Islet of Langerhans (tissue), 1 donor: ENCODE measurements around a stretch of chr1.

DNA sequence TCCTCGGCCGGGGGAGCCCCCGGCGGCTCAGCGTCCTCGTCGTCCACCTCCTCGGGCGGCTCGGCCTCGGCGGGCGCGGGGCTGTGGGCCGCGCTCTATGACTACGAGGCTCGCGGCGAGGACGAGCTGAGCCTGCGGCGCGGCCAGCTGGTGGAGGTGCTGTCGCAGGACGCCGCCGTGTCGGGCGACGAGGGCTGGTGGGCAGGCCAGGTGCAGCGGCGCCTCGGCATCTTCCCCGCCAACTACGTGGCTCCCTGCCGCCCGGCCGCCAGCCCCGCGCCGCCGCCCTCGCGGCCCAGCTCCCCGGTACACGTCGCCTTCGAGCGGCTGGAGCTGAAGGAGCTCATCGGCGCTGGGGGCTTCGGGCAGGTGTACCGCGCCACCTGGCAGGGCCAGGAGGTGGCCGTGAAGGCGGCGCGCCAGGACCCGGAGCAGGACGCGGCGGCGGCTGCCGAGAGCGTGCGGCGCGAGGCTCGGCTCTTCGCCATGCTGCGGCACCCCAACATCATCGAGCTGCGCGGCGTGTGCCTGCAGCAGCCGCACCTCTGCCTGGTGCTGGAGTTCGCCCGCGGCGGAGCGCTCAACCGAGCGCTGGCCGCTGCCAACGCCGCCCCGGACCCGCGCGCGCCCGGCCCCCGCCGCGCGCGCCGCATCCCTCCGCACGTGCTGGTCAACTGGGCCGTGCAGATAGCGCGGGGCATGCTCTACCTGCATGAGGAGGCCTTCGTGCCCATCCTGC lies 716 bp downstream of the MAP3K21 start:
- RRBS: 3% methylated on average over 9 of the region's 105 CpGs

- RRBS: no CpG with 5 or more reads among the region's 9 CpGs
These were observed 54.9 kb downstream of the MAP3K21 start for GRCh38 chr1:233382289-233382984.

- RRBS: no CpG with 5 or more reads among the region's 11 CpGs
These were observed 68.3 kb downstream of the MAP3K21 start for GRCh38 chr1:233395874-233396188.

- RRBS: no CpG with 5 or more reads among the region's 6 CpGs
These were observed 58.1 kb upstream of the COA6 start for GRCh38 chr1:234315120-234315649.

- RRBS: no CpG with 5 or more reads among the region's 9 CpGs
These were observed 20.8 kb upstream of the TARBP1 start for GRCh38 chr1:234499692-234500175.

GRCh38 chr1:234503497-234504137 lies 24.6 kb upstream of the TARBP1 start:
- RRBS: no CpG with 5 or more reads among the region's 3 CpGs

- RRBS: 97% methylated on average over 5 of the region's 17 CpGs
These were observed 20.5 kb downstream of the IRF2BP2 start for GRCh38 chr1:234589107-234590269.

DNA sequence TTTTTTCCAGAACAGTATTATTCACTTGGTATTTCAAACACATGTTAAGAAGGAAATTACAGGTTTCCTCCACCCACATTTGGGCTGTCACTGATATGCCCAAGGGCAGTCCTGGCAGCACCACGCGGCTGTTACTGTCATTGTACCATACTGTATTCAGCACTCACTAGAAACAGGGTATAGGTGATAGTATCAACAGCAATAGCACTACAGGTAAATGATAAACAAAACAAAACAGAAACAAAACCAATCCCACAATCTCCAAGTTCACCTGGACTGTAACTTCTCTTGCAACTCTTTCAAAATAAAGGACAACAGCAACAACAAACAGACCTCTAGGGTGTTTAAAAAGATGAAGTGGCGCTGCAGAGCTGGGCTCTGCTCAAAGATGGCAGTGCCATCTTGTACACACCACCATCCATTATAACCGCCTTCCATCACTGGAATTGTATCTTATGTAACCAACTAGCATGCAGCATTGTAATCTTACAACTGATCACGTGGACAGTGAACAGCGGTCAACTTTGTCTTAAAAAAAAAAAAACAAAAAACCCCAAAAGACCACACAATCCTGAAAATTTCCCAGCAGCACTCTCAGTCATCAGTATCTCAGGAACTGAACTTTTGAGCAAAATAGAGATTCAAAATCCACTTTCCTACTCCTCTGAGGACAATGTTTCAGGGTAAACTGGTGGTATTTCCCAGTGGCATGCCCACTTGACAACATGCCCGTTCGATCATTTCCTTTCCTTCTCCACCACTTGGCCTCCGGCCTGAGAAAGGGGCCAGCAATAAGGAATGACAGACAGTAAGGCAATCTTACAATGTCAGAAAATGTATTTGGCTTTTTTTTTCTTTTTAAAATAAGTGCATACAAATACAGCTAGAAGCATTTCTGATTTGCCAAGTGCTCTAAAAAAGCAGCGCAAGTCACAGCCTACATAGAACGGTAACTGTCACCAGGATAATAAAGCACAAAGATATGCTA lies 3.8 kb downstream of the IRF2BP2 start:
- RRBS: no CpG with 5 or more reads among the region's 11 CpGs

DNA sequence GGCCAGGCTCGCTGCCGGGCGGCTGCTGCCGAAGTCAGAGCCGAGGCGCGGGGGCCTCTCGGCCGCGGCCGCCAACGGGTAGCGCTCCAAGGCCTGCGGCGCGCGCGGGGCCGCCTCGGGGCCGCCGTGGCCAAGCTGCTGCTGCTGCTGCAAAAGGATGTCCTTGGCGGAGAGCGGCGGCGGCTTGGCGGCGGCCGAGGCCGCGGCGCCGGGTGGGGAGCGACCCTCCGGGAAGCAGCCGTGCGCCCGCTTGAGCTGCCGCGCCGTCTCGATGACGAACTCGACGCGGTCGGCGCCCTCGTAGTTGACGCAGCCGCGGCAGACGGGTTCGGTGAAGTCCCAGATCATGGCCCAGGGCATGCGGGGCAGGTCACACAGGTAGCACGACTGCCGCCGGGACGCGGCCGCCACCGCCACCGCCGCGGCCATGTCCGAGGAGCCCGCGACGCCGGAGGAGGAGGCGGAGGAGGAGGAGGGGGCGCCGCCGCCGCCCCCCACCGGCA lies 861 bp downstream of the IRF2BP2 start:
- RRBS: 3% methylated on average over 19 of the region's 76 CpGs

DNA sequence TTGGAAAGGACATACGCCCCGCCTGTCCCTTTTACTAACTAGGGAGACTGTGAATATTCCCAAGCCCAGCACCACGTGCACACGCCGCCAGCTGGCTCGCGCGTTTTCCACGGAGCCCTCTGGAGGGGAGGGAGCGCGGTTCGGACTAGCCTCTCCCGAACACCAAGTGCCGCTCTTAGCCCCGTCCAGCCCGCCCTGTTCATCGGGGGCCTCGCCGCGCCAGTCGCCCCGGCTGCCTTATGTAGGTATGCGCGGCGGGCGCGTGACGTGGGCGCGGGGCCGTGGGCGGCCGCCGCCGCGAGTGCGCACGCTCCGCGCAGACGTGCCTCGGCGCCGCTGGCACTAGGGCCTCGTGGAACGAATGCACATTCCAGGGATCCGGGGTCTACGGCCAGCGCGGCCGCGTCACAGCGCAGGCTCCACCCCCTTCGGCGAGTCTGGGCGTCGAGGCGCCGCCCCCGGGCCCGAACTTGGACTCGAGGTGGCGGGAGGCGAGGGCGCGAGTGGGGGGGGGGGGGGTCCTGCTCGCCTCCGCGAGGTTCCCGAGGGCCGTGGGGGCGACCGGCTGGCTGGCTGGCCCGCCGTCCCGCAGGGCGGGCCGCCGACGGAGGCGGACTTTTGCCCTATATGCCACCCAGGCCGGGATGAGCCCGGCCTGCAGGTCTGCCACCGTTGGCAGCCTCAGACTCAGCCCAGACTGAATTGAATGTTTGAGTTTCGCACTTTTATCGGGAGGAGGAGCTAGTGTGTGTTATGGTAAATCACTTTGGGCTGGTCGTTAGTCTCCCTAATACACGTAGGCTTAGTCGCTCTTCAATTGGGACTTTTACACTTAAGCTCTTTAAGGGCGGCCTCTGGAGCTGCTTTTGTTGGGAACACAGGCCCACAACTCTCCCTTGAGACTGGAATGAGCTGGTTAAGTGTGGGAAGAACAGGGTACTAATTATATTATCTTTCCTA lies 968 bp upstream of the IRF2BP2 start:
- RRBS: 1% methylated on average over 21 of the region's 90 CpGs

- RRBS: no CpG with 5 or more reads among the region's 3 CpGs
These were observed 10.3 kb upstream of the IRF2BP2 start for GRCh38 chr1:234620301-234620593.

DNA sequence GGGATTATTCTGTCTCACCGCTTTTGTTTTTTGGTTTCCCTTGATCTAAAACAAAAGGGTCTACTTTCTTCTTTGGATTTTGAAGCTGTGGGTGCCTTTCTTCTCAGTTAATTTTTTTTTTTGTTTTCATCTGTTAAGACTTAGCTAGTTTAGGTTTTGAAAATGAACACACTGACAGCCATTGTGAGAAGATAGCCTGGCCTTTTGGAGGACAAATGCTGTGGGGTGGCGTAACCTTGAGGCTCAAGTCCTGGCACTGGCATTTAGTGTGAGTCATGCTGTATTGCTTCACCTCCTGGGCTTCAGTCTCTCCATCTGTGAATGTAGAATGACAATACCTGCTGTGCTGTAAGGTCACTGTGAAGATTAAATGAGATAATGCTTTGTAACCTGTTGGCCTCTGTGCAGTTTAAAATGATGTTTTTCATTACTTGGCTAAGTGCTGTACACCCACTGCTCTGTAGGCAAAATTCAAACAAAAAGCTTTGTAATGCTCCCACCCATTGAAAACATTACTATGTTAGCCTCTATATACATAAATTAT lies 74.2 kb upstream of the IRF2BP2 start:
- RRBS: no CpG with 5 or more reads among the region's 2 CpGs

DNA sequence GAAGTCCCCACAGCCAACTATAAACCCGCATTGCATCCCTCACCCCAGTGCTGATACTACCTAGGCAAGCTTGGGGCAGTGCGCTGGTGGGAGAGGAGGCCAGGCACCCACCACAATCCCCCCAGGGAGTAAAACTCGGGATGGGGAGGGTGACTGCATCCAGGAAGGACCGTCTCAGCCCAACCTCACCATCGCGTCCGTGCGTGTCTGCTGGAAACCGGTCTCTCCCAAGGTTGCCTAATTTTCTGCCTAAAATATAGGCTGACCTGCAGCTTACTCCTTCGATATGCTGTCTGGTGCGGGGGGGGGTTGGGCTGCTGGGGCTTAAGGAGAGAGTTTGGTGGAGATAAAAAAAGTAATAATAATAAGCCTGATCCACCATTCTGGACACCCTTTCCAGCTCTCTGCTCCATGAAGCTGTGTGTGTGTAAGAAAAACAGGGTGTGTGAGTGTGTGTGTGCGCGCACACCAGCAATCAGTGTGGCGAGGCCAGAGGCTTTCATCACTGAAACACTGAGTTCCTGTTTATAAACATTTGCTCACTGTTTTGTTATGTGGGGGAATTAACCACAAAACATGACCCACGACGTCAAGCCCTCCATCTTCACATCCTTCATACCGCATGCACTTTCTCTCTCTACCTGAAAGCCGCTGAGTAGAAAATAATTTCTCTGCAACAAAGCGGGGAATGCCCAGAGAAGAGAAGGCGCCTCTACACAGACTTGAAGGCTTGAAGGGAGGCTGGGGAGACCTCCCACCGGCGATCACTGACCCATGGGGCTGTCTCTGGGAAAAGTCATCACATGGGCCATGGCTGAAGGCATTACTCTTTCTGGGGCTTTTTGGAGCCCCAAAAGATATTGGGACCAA lies 148.7 kb upstream of the IRF2BP2 start:
- RRBS: no CpG with 5 or more reads among the region's 22 CpGs

DNA sequence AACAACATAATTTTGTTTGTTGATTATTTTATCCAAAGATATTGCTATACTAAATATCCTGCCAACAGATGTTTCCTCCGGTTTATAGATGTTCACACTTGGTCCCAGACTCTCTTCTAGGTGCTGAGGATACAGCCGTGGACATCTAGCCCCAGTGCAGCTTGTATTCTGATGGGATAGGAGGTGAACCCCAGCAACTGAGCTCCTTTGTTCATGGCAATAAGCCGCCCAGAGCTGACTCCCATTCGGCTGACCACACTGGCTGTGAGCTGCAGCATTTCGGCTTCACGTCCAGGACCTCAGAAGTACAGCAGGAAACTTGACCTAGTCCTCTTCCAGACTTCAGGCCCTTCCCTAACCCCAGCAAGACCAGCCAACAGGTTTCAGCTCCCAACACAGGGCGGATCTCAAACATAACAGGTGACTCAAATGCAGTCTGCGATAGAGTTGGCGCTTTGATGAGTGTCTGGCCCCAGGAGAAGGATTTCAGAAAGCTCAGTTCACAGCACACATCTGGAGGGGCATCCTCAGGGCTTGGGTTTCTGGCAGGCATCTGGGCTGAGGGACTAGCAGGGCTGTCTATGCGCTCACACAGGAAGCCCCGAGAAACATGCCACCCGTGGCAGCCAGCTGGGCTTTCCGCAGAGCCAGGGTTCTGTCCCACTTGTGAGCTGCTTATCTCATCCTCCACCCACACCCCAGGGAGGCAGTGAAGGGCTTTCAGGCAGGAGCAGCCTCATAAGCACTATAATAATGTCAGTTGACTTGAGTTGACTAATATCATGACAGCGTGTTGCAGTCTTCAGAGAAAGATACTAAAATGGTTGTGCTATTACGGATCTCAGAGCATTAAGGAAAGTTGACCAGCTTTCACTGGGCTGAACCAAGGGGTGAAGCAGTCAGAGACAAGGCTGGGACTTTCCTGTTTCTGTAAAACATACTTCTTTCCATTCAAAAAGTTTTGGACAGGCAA lies 232.7 kb upstream of the IRF2BP2 start:
- RRBS: no CpG with 5 or more reads among the region's 15 CpGs

DNA sequence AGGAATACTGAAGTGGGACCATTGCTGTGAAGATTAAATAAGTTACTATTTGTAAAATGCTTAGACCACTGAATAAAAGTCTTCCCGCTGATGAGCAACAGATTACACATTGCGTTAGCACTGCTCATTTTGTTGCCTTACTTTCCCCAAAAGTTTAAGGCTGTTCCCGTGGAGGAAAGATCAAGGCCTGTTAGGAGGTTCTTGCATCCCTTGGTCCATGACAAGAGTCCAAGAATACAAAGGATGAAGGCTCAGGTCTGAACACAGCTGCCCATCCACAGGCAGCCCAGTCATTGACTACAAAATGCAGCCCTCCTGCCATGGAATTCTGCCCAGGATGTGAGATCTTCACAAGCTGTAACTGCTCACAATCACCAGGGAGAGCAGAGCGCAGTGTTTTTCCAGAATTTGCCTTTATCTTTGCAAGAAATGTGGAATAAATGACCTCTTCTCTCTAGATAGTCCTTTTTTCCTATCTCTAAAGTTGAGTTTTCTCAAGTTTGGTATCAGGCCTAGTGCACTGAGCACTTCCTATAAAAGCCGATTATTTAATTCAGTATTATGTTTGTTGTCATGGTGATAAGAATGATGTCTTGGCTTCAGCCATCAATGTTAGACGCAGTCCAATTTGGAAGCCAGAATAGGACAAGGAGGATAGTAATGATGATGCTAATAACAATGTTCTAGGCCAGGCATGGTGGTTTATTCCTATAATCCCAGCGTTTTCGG lies 246.8 kb upstream of the IRF2BP2 start:
- RRBS: no CpG with 5 or more reads among the region's 8 CpGs

- RRBS: no CpG with 5 or more reads among the region's 11 CpGs
These were observed 220.7 kb downstream of the TOMM20 start for GRCh38 chr1:234907745-234908451.

DNA sequence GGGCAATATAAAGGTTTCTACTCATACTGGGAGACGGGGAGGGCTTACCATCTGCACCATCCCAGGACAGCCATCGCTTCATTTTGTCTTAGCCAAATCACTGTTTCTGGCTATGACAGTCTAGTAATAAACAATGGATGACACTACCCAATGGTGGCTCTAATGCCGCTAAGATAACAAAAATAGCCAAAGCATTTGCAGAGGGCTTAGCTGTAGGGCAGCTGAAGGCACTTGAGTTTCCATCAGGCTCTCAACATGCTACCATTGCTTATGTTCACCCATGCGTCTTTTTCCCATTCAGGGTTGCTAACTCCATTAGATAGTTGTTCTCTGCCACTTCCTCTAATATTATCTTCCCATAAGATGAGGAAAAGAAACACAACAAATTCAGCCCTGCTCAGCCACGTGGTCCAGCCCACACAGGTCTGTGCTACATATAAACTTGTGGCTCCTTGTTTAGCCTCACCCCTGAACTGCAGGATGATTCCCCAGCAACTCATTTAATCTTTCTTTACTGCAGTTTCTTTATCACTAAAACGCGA lies 159.6 kb downstream of the TOMM20 start:
- RRBS: no CpG with 5 or more reads among the region's 7 CpGs

DNA sequence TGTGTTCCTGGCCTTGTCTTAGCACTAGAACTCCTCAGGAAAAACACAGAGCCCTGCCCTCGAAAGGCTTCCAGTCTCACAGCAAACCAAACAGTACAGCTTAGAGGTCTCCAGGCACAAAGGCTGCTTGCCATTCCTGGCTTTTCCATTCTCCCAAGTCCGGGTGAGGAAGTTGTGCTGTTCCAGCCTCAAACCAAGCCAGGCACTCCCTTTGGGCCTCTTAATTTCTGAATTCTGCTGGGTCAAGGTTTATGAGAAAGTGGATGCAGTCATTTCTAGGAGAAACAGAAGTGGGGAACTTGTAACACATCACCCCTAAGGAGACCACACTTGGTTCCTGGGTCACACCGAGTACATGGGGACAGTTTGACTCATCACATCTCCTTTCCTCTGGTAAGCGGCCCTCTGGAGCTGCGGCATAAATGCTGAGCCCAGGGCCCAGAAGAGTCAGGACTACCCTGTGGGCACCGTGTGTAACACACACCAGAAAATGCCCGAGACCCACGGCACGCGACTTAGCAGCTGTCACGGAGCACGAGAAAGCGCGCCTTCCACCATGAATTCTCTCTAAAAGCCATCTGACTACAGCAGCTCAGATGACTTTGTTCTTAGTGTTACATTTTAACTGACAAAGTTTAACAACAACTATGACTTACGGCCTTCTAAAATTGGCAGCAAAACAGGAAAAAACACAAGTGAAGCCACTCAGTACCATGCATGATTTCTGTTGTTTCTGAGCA lies 51.1 kb downstream of the TOMM20 start:
- RRBS: no CpG with 5 or more reads among the region's 15 CpGs

DNA sequence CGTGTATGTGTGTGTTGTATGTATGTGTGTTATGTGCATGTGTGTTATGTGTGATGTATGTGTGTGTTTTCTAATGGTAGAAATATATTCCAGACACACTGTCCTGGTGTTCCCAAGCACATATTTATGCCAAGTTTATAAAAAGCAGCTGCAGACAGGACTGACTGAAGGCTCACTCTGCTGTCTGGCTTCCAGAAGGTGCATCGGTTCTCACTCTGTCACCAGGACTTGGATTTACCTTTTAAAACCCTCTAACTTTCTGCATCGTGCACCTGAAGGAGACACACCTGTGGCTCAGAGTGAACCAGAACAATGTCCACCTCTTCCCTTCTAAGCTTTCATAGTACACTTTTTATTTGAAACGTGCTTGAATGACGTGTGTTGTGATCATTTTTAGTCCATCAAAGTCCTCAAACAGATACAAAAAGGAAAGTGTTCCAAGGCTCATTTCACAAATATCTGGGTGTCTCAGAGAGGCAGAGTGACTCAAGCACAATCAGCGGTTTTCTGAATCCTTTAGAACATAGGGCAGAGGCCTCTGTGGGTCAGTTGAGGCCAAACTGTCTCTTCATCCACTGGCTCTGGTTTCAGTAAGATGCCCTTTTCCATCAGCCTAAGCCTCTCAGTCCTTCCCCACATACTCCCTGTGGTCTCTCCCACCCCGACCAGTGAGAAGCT lies 49.8 kb downstream of the TOMM20 start:
- RRBS: no CpG with 5 or more reads among the region's 7 CpGs

DNA sequence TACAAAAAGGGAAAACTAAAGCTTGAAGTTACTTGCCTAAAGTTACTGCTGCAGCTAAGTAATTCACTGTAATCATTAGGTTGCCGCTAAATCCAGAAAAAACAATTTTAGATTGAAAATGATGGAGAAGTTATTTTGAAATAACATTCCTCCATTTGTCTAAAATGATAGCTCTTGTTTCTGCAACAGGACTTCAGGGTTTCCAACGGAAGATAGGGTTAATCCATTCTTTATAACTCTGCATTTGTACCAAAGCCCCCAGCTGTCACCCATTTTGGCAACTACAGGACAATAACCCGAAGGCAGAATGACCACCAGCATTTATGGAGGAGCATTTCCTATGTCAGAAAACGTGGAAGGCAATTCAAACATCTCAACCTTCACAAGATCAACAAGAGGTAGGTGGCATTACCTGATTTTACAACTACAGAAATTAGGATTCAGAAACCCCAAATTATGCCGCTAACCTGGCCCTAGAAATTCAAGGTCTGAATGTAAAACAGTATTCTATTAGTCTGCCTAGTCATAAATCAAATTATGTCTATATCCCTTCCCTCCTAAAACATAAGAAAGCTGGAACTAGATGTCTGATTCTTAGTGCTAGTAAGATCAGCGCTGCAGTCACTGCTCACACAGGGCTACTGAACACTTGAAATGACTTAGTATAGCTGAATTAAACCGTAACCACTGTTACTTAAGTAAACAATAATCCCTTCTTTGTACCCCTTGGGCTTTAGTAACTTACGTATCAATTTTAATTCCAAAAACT lies 1.6 kb downstream of the TOMM20 start:
- RRBS: no CpG with 5 or more reads among the region's 8 CpGs